SK-N-SH (cell line): Measurements from ENCODE around the genes ARHGAP24 and IBSP.

DNA sequence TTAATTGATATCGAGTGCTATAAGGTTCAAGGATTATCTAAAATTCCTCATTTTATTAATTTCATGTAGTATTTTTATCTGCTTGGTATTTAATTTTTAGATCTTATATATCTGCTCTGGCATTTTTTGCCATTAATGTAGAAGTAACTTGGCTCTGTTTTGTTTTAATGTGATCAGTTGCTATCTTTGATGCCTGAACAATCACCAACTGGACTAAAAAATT lies 18.2 kb upstream of the ARHGAP24 start:
- RRBS, result no CpG with 5 or more reads among the region's 1 CpG
CAGE:
- cytosol, long polyA plus RNA, result no peak
- long polyA plus RNA, result no peak
- nucleus, long polyA plus RNA, result no peak

GRCh38 chr4:85474589-85475926 lies at the start of gene ARHGAP24:
ARHGAP24 (plus strand) TSS chr4:85475150.
- RRBS, result no CpG with 5 or more reads among the region's 63 CpGs
CAGE:
- cytosol, long polyA plus RNA, result no peak
- long polyA plus RNA, result no peak
- nucleus, long polyA plus RNA, result no peak

- RRBS, result no CpG with 5 or more reads among the region's 6 CpGs
CAGE:
- cytosol, long polyA plus RNA, result no peak
- long polyA plus RNA, result no peak
- nucleus, long polyA plus RNA, result no peak
These were observed 132.7 kb downstream of the ARHGAP24 start for GRCh38 chr4:85607634-85608100.

GRCh38 chr4:85680914-85681902 lies 206.3 kb downstream of the ARHGAP24 start:
- RRBS, result no CpG with 5 or more reads among the region's 2 CpGs
CAGE:
- cytosol, long polyA plus RNA, result no peak
- long polyA plus RNA, result no peak
- nucleus, long polyA plus RNA, result no peak

DNA sequence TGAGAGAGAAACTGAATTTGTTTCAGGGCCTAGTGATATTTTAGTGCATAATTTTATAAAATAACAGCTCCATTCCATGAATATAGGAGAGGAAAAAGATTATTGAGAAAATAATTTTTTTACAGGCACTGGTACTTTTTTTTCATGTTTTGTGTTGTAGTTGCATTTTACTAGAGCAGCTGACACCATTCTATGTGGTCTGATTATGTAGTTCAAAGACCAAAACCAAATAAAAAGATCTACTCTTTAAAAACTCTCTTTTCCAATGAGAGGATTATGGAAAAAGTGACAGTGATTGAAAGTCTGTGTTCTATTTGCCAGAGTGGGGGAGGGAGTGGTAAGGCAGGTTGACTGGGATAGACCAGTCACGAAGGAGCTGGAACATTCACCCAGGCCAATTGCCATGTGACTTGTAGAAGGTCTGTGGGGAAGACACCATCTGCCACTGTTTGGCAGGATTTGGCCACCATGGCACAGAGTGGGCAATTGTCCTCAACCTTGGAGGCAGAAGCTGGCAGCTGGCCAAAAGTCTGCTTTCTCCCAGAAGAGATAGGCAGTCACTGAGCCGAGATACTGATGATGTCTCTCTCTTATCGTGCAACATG lies 266.8 kb downstream of the ARHGAP24 start:
- RRBS, result no CpG with 5 or more reads among the region's 3 CpGs
CAGE:
- cytosol, long polyA plus RNA, result no peak
- long polyA plus RNA, result no peak
- nucleus, long polyA plus RNA, result no peak

DNA sequence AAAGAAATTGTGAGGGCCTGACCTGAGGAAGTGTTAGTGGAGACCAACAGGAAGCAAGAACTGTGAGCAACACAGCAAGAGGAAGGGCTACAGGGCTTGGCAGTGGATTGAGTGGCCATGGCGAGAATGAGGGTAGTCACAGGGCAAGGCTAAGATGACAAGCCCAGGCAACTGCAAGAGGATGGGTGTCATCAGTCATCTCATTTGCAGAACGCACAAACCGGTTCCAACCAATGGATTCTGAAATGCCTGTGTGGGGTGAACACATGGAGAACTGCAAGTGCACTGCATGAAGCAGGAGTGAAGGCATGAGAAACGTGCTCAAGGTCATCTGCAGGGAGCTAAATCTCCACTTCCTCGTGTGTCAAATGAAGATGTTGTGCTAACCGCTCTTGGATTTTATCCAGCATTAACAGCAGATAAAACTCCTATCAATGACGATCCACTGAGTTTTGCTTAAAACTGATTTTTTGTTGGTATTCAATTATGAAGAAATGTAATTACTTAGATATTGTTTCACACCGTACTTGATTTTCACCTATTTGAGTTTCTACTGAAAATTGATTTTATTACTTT lies 3.4 kb downstream of the SLC10A6 start:
- RRBS, result no CpG with 5 or more reads among the region's 8 CpGs
CAGE:
- cytosol, long polyA plus RNA, result no peak
- long polyA plus RNA, result no peak
- nucleus, long polyA plus RNA, result no peak

DNA sequence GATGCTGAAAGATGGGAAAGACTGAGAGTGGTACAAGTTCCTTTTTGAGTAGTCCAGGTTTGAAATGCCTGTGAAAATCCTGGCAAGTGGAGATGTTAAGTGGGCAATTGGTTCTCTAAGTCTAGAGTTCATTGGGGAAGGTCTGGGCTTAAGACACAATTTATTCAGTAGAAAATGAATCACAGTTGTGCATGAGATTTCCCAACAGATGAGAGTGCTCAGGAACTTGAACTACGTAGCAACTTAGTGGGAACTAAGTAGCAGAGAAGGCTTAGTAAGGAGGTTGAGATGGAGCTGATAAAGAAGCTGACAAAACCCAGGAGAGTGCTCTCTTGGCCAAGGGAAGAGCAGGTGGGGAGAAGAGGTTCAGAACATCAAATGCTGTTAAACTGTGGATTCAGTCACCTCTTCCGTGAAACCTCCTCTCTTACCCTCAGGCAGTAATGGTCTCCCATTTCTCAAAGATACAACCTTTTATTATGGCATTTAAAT lies 33.0 kb downstream of the AFF1 start:
- RRBS, result no CpG with 5 or more reads among the region's 2 CpGs
CAGE:
- cytosol, long polyA plus RNA, result no peak
- long polyA plus RNA, result no peak
- nucleus, long polyA plus RNA, result no peak

DNA sequence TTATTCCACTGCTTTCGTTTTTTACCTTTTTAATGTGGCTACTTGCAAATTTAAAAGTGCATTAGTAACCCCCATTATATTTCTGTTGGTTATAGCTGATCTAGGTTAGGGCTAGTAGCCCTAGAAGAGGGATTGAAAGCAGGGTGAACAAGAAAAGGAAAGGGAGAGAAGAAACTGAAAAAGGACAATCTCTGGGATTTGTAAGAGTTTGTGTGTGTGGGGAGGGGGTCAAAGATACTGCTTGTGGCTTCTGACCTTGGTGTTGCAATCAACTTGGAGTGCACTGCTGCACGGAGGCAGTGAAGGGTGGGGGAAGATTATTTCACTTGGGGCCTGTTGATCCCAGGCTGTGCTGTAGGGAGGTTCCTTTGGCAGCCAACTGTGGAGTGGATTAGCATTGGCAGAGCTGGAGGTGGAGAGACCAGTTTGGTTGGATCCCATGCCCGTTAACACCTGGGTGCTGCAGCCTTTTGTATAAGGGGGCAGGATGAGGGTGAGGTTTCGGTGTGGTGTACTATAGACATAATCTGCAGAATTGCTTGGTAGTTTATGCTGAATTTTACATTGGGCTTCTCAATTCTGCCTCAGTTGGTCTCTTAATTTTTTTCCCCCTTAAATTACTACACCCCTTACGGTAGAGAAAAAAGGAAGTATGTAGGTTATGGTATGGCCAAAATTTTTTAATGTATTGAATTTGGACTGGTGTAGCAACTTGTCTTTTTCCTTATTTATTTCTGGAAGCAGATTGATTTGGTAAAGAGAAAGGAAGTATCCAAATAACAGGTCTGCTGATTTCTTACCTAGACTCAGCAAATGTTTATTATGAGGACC lies 38.3 kb downstream of the AFF1 start:
- RRBS, result no CpG with 5 or more reads among the region's 5 CpGs
CAGE:
- cytosol, long polyA plus RNA, result no peak
- long polyA plus RNA, result no peak
- nucleus, long polyA plus RNA, result no peak

- RRBS, result no CpG with 5 or more reads among the region's 4 CpGs
CAGE:
- cytosol, long polyA plus RNA, result no peak
- long polyA plus RNA, result no peak
- nucleus, long polyA plus RNA, result no peak
These were observed 64.6 kb downstream of the AFF1 start for GRCh38 chr4:86999171-87000021.

DNA sequence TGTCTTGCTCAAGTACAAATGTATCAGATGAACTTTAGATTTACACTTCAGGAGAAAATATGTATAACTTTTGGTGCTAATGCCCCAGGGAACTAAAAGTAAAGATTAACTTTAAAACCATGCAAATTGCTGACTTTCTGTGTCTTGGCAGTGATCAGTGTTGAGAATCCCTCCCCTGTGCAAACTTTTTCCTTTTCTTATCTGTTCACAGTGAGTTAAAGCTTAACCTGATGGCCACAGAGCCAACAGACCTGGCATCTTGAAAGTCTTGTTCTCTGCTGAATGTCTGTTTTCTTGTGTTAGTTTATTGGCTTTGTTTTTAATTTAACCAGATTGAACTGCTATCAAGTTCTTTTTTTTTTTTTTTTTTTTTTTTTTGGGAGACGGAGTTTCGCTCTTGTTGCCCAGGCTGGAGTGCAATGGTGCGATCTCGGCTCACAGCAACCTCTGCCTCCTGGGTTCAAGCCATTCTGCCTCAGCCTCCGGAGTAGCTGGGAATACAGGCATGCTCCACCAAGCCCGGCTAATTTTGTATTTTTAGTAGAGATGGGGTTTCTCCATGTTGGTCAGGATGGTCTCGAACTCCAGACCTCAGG lies 78.0 kb downstream of the AFF1 start:
- RRBS, result no CpG with 5 or more reads among the region's 7 CpGs
CAGE:
- cytosol, long polyA plus RNA, result no peak
- long polyA plus RNA, result no peak
- nucleus, long polyA plus RNA, result no peak

- RRBS, result no CpG with 5 or more reads among the region's 4 CpGs
CAGE:
- cytosol, long polyA plus RNA, result no peak
- long polyA plus RNA, result no peak
- nucleus, long polyA plus RNA, result no peak
These were observed 93.9 kb downstream of the AFF1 start for GRCh38 chr4:87028538-87029248.

- RRBS, result no CpG with 5 or more reads among the region's 8 CpGs
CAGE:
- cytosol, long polyA plus RNA, result no peak
- long polyA plus RNA, result no peak
- nucleus, long polyA plus RNA, result no peak
These were observed 112.3 kb downstream of the KLHL8 start for GRCh38 chr4:87107875-87108711.

- RRBS, result no CpG with 5 or more reads among the region's 15 CpGs
CAGE:
- cytosol, long polyA plus RNA, result no peak
- long polyA plus RNA, result no peak
- nucleus, long polyA plus RNA, result no peak
These were observed 105.5 kb downstream of the KLHL8 start for GRCh38 chr4:87114838-87115395.

GRCh38 chr4:87132003-87132752 lies 88.2 kb downstream of the KLHL8 start:
- RRBS, result no CpG with 5 or more reads among the region's 8 CpGs
CAGE:
- cytosol, long polyA plus RNA, result no peak
- long polyA plus RNA, result no peak
- nucleus, long polyA plus RNA, result no peak

DNA sequence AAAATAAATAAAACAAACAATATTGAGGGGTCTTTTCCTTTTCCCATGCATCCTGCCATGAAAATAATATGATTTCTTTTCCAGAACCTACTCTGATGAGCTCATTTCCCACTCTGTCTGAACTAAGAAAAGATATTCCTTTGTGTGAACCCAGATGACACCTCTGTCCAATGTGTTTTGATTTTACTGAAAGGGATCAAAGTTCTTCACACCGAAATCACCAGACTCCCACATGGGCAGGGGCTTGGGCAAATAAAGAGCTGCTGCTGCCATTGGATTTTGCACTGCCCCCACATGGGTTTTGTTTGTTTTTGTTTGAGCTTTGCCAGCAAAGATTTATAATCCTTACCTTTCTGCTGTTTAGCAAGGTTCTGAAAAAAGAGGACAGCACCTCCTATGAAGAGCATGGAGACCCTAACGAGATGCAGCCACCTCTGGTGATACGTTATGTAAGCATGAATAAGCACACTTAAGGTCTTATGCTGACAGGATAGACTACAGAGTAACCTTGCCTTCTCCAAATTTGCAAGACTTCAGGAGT lies 44.4 kb downstream of the HSD17B13 start:
- RRBS, result no CpG with 5 or more reads among the region's 3 CpGs
CAGE:
- cytosol, long polyA plus RNA, result no peak
- long polyA plus RNA, result no peak
- nucleus, long polyA plus RNA, result no peak

GRCh38 chr4:87507033-87507977 lies 21.9 kb downstream of the SPARCL1 start:
- RRBS, result no CpG with 5 or more reads among the region's 6 CpGs
CAGE:
- cytosol, long polyA plus RNA, result no peak
- long polyA plus RNA, result no peak
- nucleus, long polyA plus RNA, result no peak

DNA sequence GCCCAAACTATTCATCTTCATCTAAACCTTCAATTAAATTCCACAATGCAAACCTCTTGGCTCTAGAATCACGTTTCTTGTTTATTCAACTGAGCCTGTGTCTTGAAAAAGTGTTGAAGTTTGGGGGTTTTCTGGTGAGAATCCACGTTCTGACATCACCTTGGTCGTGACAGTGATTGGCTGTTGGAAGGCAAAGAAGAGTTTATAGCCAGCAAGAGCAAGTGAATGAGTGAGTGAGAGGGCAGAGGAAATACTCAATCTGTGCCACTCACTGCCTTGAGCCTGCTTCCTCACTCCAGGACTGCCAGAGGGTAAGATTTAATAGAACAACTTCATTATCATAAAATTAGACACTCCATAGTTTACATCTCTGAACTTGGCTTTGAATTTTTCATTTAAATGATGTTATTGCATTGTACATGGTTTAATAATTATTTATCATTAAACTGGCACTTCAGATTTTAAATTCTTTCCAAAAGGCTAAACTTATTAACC lies at the start of gene IBSP:
IBSP (plus strand) TSS at position 232 of the 495 bp plus-strand sequence.
- RRBS, result no CpG with 5 or more reads among the region's 3 CpGs
CAGE:
- cytosol, long polyA plus RNA, result no peak
- long polyA plus RNA, result no peak
- nucleus, long polyA plus RNA, result no peak

DNA sequence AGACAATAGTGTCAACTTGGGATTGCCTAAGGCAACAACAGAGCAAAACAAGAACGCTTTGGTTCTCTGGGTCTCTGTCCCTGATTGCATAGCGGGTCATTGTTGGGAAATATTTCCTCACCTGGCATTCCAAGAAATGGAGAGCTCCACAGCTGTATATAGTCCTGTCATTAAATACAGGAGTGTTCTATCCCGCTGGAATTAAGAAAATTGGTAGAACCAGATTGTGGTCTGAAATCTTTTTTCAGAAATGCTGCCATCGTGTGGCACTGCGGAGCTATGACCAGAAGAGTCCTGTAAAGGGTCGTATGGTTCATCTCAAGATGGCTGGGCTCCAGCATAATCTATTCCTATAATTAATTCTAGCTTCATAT lies 2.0 kb upstream of the SPP1 start:
- RRBS, result no CpG with 5 or more reads among the region's 6 CpGs
CAGE:
- cytosol, long polyA plus RNA, result no peak
- long polyA plus RNA, result no peak
- nucleus, long polyA plus RNA, result no peak

DNA sequence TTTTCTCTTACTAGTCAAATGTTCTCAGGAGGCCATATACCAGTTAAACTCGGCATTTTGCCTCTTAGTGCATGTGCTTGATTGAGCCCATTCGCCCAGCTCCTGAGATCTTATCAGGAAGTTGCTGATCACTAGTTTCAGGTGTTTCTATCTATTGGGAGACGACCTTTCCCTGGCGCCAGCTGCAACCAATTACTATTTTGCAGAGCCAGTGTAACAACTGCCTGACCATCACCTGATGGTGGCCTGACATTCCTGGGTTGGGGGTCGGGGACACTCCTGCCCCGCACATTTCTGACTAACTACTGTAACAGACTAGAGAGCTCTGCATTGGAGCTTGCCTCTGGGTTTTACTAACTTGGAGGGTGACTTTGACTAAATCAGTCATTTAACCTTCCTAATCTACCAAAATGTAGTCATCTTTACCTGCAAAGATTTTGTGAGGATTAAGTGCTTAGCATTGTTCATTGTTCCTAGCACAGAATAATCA lies 37.5 kb upstream of the ABCG2 start:
- RRBS, result no CpG with 5 or more reads among the region's 6 CpGs
CAGE:
- cytosol, long polyA plus RNA, result no peak
- long polyA plus RNA, result no peak
- nucleus, long polyA plus RNA, result no peak

- RRBS, result no CpG with 5 or more reads among the region's 5 CpGs
CAGE:
- cytosol, long polyA plus RNA, result no peak
- long polyA plus RNA, result no peak
- nucleus, long polyA plus RNA, result no peak
These were observed 8.3 kb upstream of the HERC6 start for GRCh38 chr4:88370371-88370799.